HT1080 (cell line): ENCODE results near the gene NME1.

DNA sequence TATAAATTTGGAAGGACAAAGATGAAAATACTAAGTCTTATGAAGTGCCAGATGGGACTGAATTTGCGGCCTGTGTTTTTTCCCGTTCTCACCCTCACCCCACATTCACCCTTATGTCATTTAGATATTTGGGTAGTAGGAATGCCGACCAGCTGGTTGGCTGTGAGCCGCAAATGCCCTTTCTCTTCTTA is 1.5 kb upstream of the SPAG9 start:
RAMPAGE:
- cytosol, long total RNA, result no peak
- long total RNA, result no peak
- nucleus, long total RNA, result no peak

GRCh38 chr17:51153189-51153728 is at the start of gene NME1:
Gene NME1, plus strand, starts transcription at chr17:51153559.
RAMPAGE:
- cytosol, long total RNA, result start-site peak on the plus strand at chr17:51153556-51153636, 2,946 and 3,777 reads in 2 replicates
- long total RNA, result start-site peak on the plus strand at chr17:51153569-51153617, 1,655 reads
- nucleus, long total RNA, result start-site peak on the plus strand at chr17:51153567-51153630, 564 and 173 reads in 2 replicates

DNA sequence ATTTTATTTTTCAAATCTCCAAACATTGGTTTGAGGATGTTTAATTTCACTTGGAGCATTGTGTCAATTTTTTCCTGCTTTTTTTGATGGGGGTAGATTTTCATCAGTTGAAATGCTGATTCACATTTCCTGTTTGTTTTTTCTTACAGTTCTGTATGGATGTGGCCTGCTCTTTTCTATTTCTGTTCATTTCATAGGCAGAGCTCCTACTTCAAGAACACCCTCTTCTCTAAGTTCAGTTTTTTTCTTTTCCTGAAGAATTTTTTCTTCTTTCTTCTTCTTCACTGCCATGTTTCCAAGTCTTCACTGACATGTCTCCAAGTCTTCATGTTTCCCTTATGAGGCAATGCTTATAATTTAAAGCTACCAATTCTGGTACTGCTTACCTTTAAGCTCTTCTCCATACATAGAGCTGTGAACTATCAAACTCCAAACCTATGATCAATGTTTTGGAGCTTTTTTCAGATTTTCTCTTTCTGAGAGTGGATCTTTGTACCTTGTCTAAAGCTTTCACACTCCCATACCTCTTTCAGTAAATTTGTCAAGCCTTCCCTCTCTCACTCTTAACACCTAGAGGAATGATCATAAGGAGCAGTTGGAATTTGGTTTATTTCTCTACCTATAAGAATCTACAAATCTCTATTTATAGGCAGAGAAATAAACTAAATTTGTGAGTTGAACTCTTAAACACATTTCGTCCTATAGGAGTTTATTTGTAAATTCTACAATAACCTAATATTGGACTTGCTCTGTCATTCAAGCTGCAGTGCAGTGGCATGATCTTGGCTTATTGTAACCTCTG is 8.6 kb downstream of the MBTD1 start:
RAMPAGE:
- cytosol, long total RNA, result no peak
- long total RNA, result no peak
- nucleus, long total RNA, result no peak

DNA sequence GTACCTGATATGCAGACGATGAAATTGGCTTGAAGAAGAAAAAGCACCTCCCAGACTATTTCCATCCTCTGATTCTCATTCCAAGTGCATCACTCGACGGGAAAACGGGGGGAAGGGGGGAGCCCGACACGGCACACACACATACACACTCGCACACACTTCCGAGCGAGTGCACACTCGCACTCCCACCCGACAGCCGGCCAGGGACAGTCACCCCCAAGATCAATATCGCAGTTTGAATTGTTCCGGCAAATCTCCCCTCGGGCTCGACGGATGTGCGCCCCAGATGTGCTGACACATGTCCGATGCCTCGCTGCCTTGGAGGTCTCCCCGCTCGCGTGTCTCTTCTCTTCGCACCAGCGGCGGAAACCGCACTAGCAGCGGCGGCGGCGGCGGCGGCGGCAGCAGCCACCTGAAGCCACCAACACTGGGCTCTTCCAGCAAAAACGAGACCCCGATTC is 762 bp downstream of the CA10 start:
RAMPAGE:
- cytosol, long total RNA, result no peak
- long total RNA, result no peak
- nucleus, long total RNA, result no peak

DNA sequence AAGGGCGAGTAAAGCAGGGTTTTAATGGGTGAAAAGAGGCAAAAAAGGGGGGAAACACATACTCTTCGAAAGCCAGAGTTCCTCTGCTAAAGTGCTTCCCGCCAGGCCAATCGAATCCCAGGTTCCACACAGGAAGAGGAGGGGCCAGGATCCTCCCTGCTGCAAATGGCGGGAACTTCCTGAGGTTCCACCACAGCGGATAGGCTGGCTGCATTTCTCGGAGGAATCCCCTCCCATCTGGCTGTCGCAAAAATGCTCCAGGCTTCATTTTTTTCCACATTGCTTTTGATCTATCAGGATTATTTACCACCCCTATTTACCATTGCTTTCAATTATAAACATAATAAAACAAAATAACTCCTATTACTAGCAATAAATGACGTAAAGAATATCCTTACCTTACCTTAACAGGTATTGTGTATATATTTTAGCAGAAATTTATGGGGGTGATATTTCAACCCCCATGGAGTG is 670.2 kb upstream of the CA10 start:
RAMPAGE:
- cytosol, long total RNA, result no peak
- long total RNA, result start-site peak on the minus strand centred at position 107 of the sequence, 44 bp wide, 26 reads
- nucleus, long total RNA, result no peak

DNA sequence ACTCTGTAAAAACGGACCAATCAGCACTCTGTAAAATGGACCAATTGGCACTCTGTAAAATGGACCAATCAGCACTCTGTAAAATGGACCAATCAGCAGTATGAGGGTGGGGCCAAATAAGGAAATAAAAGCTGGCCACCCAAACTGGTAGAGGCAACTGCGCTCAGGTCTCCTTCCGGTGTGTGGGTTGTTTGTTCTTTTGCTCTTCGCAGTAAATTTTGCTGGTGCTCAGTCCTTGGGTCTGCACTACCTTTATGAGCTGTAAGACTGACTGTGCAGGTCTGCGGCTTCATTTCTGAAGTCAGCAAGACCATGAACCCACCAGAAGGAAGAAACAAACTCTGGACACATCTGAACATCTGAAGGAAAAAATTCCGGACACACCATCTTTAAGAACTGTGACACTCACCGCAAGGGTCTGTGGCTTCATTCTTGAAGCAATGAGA is 703.5 kb upstream of the CA10 start:
RAMPAGE:
- cytosol, long total RNA, result no peak
- long total RNA, result no peak
- nucleus, long total RNA, result no peak

DNA sequence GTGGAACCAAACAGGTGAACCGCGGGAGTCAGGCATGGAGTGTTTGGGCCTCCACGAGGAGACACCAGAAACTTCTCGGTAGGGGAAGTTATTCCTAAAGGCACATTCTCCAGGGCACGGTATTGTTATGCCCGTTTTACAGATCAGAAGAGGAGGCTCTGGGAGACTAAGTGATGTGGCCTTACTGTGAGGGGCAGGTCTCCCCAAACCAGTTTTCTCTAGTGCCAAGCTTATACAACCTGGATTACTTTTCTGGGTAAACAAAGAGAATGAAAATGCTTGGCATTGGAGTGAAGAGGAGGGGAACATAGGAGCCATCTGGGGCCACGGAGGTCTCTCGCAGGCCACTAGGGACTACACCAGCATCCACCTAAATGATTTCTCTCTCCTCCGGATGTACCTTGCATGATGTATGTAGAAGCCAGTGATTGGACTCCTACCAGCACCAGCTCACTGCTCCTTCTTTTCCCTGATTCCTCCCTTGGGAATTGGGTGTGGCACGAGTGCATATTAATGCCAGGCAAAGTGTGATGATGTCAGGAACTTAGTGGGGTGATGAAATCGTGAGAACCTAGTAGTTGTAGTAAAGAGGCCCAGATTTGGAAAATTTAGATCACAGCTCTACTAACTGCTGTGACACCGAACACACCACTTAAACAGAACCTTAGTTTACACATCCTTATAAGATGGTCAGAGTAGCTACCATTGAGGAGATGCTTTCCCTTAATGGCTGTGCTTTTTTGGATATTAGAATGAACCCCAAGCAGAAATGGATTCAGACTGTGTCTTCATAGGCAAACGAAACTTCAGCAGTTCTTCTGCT is 727 bp downstream of the TOM1L1 start:
RAMPAGE:
- cytosol, long total RNA, result no peak
- long total RNA, result no peak
- nucleus, long total RNA, result no peak

DNA sequence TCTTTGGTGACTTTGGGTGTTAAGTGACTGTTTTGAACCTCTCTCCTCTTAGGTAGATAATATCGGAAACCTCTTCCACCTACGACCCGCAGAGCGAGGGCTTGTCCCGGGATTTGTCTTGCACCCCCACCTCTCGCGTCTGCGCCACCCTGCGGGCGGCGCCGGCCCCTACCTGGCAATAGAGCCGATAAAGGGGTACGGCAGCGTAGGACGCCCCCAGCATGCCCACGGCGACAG is 427 bp downstream of the COX11 start:
RAMPAGE:
- cytosol, long total RNA, result no peak
- long total RNA, result no peak
- nucleus, long total RNA, result no peak

DNA sequence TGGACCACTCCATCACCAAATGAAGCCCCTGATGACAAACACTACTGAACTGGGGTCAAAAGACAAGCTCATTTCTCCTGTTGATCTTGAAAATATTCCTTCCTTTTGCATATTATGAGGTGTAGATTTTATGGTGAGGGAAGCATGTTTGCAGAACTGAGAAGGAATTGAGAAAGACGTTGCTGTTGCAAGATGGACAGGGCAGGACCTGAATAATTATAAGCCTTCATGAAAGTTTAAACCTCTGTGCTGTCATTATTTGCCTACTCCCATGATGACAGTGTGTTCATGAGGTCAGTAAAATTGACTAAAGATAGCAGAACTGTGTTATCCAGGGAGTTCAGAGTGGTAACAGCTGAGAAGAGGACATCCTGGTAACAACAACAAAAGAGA is 45.4 kb upstream of the HLF start:
RAMPAGE:
- cytosol, long total RNA, result no peak
- long total RNA, result no peak
- nucleus, long total RNA, result no peak

GRCh38 chr17:55263435-55263801 is 1.3 kb upstream of the HLF start:
RAMPAGE:
- cytosol, long total RNA, result no peak
- long total RNA, result no peak
- nucleus, long total RNA, result no peak

RAMPAGE:
- cytosol, long total RNA, result no peak
- long total RNA, result no peak
- nucleus, long total RNA, result no peak
Observed at GRCh38 chr17:55265351-55266362, 897 bp downstream of the HLF start.

GRCh38 chr17:55283171-55284038 is 18.6 kb downstream of the HLF start:
RAMPAGE:
- cytosol, long total RNA, result no peak
- long total RNA, result no peak
- nucleus, long total RNA, result no peak

DNA sequence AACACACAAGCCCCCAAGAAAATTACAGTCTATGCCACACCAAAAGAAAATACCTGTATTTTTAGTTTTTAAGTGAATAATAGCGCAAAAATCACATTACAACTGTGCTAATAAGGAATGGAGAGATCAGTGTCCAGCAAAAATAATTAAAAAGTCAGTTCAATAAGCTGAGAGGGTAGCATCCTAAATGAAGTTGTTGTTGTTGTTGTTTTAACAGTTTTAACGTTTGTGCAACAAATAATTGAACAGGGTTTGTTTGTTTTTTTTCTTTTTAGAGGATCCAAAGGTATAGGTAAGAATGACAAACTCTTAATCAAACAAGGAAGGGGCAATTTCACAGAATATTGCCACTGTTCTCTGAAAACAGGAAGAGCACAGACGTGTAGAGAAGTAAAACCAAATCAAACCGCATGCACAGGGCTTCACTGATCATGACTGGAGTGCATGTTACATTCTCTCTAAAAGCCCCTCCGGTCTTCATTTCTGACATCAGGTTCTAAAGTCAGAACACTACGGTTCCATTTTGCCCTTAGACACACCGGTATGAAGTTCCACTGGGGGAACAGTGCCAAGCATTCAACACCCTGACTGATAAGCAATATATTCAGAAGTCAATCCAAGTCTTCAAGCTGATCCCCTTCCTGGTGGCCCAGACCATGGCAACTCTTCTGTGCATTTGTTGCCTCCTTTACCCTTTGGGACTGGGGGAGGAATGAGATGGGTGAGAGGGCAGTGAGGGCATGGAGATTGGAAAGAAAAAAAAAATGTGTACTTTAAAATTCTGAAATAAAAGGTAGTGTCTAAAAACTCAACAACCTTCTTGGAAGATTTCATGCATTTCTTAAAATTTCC is 1.6 kb downstream of the MMD start:
RAMPAGE:
- cytosol, long total RNA, result no peak
- long total RNA, result no peak
- nucleus, long total RNA, result no peak

RAMPAGE:
- cytosol, long total RNA, result no peak
- long total RNA, result no peak
- nucleus, long total RNA, result no peak
Observed at GRCh38 chr17:55730454-55731221, 8.0 kb upstream of the TMEM100 start.

RAMPAGE:
- cytosol, long total RNA, result no peak
- long total RNA, result no peak
- nucleus, long total RNA, result no peak
Observed at GRCh38 chr17:56822754-56823383, 10.9 kb downstream of the C17orf67 start.

DNA sequence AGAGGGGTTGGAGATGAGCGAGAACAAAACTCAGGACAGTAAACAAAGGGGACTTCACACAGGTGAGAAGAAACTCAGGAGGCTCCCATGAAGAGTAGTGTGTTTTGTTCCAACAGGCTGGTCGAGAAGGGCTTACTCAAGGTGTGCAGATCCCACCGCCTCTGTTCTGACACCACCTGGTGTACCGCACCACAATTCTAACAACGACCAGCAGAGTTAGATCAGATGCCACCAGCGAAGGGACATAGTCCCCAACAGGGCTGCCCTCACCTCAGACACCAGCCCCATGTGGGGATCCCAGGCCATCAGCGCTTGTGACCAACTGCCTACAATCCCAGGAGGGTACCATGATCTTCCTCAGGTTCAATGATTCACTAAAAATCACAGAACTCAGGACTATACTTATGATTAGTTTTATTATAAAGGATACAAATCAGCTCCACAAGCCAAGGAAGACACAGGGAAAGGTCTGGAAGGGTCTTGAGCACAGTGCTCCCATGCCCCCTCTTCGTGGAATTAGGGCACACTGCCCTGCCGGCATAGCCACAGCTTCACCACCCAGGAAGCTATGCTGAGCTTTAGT is 26.2 kb downstream of the TRIM25 start:
RAMPAGE:
- cytosol, long total RNA, result no peak
- long total RNA, result no peak
- nucleus, long total RNA, result no peak

GRCh38 chr17:56892270-56893101 is 21.4 kb downstream of the TRIM25 start:
RAMPAGE:
- cytosol, long total RNA, result no peak
- long total RNA, result no peak
- nucleus, long total RNA, result no peak

RAMPAGE:
- cytosol, long total RNA, result no peak
- long total RNA, result no peak
- nucleus, long total RNA, result no peak
Observed at GRCh38 chr17:56937641-56938036, 23.2 kb downstream of the COIL start.

RAMPAGE:
- cytosol, long total RNA, result no peak
- long total RNA, result no peak
- nucleus, long total RNA, result no peak
Observed at GRCh38 chr17:57004842-57005611, 27.1 kb downstream of the SCPEP1 start.

GRCh38 chr17:57033324-57033810 is 51.7 kb upstream of the AKAP1 start:
RAMPAGE:
- cytosol, long total RNA, result no peak
- long total RNA, result no peak
- nucleus, long total RNA, result no peak